Cardiac ventricle fibroblast (primary cell): ENCODE measurements around a stretch of chr7.

DNA sequence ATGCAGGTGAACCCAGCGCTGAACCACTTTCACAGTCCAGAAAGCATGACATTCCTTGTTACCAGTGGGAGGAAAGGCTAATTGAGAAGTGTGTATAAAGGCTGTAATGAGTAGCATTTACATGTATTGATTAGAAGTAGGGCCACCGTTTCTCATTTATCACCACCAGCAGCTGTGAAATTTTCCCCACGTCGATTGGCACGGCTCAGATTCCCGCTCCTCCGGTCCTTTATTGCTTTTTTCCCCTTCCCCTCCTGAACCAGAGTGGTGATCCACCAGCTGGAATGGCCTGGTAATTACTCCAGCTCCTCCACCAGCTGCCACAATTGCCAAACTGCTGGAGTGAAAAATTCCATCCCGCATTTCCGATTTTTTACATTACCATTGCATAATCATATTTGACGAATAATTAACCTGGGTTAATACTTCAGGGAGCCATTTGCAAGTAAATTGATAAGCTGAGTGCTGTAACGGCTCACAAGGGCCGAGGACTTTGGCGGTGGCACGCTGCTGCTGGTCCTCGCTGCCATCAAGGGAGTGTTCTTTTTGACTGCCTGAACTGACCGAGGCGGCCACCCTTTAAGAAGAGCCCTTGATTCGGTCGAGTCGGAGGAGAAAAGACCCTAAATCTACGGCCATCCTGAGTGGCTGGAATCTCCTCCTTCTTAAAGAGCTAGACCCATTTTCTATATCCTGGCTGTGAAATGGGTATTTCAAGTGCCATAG is 153.4 kb downstream of the POU6F2 start:
- RAMPAGE, long total RNA, result no peak

DNA sequence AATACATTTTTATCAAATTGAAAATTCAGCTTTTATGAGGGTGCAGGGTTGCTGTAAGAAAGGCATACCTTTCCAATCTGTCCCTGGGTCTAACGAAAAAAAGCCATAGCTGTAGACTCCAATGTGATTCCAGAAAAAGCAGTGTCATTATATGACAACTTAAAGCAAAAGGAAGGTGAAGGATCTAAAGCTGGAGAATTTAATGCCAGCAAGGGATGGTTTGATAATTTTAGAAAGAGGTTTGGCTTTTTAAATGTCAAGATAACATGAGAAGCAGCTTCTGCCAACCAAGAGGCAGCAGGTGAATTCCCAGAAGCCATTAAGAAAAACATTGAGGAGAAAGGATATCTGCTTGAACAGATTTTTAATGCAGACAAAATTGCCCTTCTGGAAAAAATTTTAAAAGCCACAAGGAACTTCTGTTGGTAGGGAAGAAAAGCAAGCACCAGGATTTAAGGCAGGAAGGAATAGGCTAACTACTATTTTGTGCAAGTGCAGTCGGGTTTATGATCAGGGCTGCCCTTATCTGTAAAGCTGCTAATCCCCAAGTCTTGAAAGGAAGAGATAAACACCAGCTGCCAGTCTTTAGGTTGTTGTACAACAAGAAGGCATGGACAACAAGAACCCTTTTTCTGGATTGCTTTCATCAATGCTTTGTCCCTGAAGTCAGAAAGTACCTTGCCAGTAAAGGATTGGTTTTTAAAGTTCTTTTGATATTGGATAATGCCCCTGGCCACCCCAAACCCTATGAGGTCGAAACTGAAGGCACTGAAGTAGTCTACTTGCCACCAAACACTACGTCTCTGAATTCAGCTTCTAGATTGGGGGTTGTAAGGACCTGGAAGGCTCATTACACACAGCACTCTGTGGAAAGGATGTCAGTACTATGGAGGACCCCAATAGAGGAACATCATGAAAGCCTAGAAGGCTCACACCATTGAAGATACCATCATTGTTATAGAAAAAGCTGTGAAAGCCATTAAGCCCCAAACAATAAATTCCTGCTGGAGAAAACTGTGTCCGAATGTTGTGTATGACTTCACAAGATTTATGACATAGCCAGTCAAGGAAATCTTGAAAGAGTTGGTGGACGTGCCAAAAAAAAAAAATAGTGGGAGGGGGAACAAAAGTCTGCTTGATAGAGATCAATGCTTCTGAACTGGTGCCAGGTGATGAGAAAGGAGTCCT is 40.7 kb downstream of the RALA start:
- RAMPAGE, long total RNA, result no peak

DNA sequence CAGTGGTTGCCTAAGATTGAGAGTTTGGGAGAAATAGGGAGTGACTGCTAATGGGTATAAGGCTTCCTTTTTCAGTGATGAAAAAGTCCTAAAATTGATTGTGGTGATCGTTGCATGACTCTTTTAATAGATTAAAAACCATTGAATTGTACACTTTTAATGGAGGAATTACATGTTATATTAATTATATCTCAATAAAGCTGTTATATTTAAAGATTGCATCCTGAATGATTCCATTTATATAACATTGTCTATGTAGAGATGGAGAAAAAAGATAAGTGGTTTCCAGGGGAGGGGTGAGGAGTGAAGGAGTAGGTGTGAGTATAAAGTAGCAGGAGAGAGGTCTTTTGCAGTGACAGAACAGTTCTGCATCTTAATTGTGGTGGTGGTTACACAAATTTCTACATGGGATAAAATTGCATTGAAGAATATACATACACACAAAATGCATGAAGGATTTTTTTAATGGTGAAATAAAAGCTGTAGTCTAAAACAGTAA is 102.3 kb downstream of the RALA start:
- RAMPAGE, long total RNA, result no peak

DNA sequence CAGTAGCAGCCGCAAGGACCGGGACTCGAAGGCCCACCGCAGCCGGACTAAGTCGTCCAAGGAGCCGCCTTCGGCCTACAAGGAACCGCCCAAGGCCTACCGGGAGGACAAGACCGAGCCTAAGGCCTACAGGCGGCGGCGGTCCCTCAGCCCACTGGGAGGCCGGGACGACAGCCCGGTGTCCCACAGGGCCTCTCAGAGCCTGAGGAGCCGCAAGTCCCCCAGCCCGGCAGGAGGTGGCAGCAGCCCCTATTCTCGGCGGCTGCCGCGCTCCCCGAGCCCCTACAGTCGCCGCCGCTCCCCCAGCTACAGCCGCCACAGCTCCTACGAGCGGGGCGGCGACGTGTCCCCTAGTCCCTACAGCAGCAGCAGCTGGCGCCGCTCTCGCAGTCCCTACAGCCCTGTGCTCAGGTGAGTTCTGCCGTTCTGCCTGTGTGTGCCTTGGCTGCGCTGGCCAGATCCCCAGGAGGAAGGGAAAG is 1.4 kb downstream of the CDK13 start:
- RAMPAGE, long total RNA, result no peak

DNA sequence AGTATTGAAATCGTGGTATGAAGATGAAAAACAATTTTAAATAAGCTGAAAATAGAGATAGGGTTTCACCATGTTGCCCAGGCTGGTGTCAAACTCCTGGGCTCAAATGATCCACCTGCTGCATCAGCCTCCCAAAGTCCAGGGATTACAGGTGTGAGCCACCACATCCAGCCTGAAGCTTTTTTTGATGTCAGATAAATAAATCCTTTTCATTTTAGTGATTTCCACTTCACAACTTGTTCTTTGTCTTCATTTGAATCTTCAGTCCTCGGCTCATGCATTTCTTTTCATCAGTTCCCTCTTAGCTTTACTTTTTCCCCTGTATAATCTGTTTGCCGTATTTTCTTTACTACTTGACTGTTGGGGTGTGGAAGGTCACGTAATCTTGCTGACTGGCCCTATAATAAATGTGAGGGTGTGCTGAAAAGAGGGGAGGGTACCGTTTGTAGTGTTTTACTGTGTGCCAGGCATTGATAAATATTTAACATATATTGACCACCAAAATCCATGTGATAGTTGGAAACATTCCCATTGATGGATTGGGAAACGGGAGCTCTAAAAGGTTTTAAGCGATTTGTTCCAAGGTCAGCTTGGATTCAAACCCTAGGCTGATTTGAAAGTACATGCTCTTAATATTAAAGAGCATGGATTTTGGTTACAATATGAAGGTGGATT is 4.8 kb downstream of the CDK13 start:
- RAMPAGE, long total RNA, result no peak

DNA sequence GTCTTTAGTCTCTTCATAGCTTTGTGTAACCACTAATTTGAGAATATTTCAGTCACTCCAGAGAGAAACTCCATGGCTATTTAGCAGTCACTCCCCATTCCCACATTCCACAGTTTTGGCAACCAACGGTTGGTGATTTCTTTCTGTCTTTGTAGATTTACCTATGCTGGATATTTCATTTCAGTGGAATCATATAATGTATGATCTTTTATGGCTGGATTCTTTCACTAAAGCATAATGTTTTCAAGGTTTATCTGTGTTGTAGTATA is 22.3 kb downstream of the CDK13 start:
- RAMPAGE, long total RNA, result no peak

DNA sequence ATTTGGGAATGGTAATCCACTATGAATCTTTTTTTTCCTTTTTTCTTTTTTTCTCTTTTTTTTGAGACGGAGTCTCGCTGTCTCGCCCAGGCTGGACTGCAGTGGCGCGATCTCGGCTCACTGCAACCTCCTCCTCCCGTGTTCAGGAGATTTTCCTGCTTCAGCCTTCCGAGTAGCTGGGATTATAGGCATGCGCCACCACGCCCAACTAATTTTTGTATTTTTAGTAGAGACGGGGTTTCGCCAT is 730 bp downstream of the SUGCT start:
- RAMPAGE, long total RNA, result no peak

- RAMPAGE, long total RNA, result no peak
Observed at GRCh38 chr7:40200759-40201249, 66.0 kb downstream of the SUGCT start.

GRCh38 chr7:40742266-40742794 is 607.5 kb downstream of the SUGCT start:
- RAMPAGE, long total RNA, result no peak

- RAMPAGE, long total RNA, result no peak
Observed at GRCh38 chr7:40827218-40828017, 692.6 kb downstream of the SUGCT start.

DNA sequence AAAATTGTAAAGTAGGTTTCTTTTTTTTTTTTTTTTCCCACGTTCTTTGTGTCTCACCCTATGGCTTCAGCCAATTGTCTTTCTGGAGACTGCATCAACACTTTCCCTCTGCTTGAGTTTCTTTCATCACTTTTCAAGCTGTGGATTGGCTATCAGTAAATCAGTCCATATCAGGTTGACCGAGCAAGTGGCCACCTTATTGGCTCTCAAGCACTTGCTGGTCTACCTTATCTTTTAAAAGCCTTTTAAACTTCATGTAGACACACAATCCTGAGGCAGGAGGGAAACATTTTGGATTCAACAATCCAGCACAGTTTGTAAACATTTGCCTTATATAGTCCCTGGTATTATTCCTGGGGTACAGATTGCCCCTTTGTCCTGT is 288.6 kb downstream of the INHBA start:
- RAMPAGE, long total RNA, result no peak

DNA sequence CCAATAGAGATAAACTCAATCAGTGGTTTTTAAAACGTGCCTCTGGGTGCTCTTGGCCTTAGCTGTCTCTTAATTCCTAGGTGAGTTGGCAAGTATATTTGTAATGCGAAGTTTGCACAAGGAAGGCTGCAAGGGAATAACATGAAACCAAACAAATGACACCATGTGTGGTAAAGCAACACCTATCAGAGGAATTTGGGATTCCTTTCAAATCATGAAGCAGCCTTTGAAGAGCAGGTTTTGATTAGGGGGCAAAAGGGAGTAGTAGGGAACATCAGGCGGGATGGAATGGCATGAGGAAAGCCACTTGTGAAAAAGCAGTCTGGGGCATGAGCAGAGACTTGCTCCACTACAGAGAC is 284.5 kb downstream of the INHBA start:
- RAMPAGE, long total RNA, result no peak

- RAMPAGE, long total RNA, result no peak
Observed at GRCh38 chr7:41705918-41706843, 3.3 kb upstream of the INHBA start.

DNA sequence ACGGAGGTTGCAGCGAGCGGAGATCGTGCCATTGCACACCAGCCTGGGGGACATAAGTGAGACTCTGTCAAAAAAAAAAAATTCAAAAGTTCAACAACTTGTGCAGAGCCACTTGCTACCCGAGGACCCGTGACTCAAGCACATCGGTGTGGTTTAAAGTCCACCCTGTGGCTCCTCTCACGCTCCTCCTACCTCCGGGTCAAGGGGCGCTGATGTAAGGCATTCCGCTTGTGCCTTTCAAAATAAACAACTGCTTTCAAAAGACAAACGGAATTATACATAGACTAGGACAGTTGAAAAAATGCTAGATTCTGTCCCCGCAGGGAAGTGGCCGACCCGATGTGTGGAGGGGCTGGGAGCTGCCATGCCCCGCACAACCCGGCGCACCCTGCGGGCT is 239.5 kb upstream of the INHBA start:
- RAMPAGE, long total RNA, result no peak

DNA sequence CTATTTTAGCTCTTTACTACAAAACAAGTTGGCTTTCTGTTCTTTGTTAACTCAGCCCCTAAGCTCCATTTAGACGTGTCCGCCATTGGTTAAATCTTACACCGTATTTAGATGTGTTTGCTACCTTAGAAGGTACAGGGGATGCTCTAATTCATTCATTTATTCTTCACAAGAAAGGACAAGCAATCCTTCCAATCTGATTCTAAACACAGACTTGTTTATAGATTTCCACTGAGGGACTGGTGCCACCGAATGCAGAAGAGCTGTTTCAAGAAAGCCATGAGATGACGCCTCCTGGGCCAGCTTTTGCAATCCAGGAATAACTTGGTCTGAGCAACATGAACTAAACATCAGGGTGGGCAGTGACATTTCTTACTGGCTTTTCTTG is 186.6 kb downstream of the GLI3 start:
- RAMPAGE, long total RNA, result no peak

- RAMPAGE, long total RNA, result no peak
Observed at GRCh38 chr7:42219329-42219836, 17.6 kb downstream of the GLI3 start.

DNA sequence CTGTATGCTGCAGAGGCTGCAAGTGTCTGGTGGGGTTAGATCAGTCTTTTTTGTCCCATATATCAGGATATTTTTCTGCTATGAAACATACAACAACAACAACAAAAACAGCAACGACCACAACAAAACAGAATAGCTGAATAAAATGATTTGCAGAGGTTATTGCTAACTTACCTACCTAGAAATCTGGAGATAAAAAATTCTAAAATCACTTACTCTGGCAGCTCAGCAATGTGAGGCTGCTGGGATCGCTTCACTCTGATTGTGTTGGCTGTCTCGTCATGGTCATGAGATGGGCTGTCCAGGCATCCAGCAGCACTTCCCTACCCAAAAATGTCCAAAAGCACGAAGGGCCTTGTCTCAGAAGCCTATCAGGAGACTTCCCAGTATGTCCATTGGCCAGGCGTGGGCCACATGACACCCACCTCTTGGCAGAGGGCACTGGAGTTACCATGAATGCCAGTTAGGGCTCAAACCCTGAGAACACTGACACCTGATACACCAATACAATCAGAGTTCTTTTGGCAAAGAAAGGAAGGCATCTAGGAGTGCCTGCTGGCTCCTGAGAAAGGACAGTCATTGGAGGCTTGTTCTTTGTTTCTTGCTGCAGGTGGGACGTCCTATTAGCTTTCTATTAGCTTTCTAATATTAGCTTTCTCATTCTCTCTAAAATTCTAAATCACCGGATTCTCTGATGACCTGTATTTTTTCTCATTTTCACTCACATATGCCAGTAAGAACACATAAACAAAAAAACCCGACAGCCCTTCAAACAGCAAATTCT is 27.0 kb upstream of the GLI3 start:
- RAMPAGE, long total RNA, result no peak

GRCh38 chr7:43076433-43076959 is 36.0 kb upstream of the HECW1 start:
- RAMPAGE, long total RNA, result no peak

DNA sequence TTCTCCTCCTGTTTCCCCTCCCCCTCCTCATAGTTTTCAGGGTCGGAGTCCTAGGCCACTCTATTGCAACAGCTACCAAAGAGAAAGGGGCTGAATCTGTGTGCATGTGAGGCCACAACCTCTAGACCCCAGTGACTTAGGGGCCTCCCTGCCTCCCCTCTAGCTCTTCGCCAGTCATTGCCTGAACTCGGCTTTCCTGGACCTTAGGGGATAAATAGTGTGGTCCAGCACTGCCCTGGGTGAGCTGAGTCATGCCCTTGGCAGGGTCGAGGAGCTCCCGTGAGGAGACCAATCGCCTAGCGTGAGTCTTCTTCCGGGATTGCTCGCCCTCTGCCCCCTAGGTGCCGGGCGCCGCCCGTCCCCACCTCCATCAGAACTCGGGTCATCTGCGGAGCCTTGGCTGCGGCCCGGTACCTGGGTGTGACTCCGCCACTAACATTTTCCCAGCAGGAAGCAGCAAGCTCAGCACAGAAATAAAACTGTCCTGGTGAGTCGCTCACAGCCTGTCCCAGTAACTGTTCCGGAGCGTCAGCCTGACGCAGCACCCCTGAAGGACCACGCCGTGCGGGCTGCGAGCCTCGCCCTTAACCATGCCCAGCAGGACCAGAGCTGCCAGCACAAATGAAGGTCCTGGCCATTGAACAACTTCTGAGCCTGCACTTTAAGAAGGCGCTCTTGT is 136.5 kb downstream of the HECW1 start:
- RAMPAGE, long total RNA, result no peak

GRCh38 chr7:43541229-43541448 is 41.8 kb upstream of the STK17A start:
- RAMPAGE, long total RNA, result no peak